Amniotic epithelial cell (primary cell): ENCODE measurements around a stretch of chr6.

GRCh38 chr6:110542210-110542754, 65.9 kb upstream of the SLC22A16 start:
- RRBS = no CpG with 5 or more reads among the region's 7 CpGs

DNA sequence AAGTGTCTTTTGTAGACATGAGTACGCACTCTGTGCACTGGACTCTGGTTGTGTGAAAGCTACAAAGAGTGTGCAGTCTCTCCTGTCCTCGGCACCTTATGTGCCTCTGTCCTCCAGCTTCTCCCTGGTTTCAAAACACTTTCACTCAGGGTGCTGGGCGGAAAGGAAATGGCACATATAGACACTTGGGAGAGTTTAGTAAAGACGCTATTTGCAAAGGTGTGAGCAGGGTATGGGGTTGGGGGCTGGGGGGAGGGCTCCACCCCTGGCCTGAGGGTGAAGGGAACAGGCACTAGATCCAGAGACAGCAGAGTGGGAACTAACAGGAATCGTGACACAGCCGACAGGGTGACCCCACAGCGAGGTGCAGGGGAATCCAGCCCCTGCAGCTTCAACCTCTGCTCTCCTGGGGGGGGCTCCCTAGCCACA, 66.4 kb upstream of the SLC22A16 start:
- RRBS = no CpG with 5 or more reads among the region's 7 CpGs

GRCh38 chr6:110549301-110549851, 73.0 kb upstream of the SLC22A16 start:
- RRBS = no CpG with 5 or more reads among the region's 7 CpGs

- RRBS = no CpG with 5 or more reads among the region's 4 CpGs
Measured at GRCh38 chr6:110564736-110565233, 88.4 kb upstream of the SLC22A16 start.

GRCh38 chr6:110567904-110568649, 91.7 kb upstream of the SLC22A16 start:
- RRBS = no CpG with 5 or more reads among the region's 7 CpGs

GRCh38 chr6:110762282-110762962, 52.8 kb downstream of the CDK19 start:
- RRBS = no CpG with 5 or more reads among the region's 4 CpGs

DNA sequence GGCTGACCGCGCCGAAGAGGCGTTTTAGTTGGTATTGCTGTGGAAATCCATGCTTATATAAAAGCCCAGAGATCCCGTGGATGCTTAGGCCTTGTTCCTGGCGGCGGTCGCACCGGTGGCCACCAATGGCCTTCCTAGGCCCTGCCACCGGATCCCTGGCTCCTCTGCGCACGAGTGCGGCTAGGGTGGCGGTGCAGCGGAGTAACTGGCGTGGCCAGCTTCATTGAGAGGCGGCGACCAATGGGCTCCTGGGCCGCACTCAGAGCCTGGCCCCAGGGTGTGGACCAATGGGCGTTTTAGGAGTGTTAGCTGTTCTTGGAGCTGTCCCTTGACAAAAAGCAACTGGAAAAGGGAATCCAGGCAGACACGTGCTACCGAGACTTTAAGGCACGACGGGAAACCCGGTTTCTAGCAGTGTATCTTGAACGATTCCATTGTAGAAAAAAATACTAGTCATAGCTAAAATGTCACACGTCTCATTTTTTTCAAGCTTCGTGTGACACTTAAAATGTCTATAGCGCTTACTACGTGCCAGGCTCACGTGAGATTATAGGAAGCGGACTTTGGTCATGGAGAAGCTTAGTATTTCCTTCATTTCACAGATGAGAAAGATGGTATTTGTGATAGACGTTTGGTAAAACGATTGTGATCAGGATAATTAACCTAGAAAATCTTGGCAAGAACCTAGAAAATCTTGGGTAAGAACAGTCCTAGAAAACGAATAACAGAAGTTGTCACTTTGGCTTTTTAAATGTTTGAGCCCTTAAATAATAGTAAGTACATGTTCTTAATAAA, 1.8 kb downstream of the AMD1 start:
- RRBS = no CpG with 5 or more reads among the region's 35 CpGs

GRCh38 chr6:110896610-110897720, 22.4 kb downstream of the AMD1 start:
- RRBS = no CpG with 5 or more reads among the region's 15 CpGs

GRCh38 chr6:111255621-111256165, 3.4 kb upstream of the MFSD4B start:
- RRBS = no CpG with 5 or more reads among the region's 8 CpGs

DNA sequence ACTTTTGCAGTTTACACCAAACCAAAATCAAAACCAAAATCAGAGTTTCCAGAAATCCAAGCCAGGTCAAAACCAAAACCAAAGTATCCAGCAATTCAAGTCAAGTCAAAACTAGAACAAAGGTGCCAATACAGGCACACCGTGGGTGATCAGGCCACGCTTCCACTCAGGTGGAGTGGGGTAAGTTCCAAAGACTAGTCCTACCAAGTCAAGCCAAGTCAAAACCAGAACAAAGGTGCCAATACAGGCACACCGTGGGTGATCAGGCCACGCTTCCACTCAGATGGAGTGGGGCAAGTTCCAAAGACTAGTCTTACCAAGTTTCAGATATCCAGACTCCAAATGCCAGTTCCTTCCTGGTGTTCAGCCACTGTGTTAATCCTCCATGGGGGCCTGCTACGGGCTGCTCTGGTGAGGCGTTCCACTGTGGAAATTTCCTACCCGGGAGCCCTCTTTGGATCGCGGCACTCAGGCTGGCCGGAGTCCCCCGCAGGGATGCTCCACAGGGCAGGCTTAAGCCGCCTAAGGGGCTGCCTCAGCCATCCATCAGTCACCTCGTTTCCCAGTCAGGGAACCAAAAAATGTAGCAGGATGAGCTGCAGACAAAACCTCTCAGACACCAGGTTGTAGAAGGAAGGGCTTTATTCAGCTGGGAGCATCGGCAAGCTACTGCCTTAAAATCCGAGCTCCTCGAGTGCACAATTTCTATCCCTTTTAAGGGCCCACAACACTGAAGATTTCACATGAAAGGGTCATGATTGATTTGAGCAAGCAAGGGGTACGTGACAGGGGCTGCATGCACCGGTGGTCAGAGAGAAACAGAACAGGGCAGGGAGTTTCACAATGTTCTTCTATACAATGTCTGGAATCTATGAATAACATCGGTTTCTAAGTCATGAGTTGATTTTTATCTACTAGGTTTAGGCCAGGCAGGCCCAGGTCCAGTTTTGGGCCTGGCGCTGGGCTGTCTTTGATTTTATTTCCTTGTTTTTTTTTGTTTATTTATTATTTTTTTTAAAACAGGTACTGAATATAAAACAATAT, 30.7 kb downstream of the MFSD4B start:
- RRBS = no CpG with 5 or more reads among the region's 20 CpGs

DNA sequence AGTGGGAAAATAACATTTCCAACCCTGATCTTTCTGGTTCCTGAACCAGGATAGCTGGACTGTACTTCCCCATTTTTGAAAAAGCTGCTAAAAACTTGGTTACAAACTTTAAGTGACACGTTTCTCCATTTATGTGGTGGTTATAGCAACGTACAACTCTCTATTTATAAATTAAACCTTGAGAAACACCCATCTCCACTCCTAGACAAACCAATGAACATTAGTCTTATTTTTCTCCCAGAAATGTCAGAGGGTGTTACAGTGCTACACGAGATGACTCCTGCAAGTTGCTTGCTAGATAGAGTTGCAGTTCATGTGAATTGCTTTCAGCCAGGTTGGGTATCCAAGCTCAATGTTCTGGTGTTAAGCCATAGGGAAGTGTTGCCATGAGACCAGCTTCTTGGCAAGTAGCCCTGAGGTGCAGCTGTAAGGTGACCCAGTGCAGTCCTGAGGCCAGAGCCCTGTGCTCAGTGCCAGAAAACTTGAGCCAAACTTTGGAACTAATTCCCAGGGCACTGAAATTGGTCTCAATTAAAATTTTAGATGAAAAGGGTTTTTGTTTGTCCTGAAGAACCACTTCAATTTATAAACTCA, 51.3 kb upstream of the REV3L start:
- RRBS = no CpG with 5 or more reads among the region's 3 CpGs

DNA sequence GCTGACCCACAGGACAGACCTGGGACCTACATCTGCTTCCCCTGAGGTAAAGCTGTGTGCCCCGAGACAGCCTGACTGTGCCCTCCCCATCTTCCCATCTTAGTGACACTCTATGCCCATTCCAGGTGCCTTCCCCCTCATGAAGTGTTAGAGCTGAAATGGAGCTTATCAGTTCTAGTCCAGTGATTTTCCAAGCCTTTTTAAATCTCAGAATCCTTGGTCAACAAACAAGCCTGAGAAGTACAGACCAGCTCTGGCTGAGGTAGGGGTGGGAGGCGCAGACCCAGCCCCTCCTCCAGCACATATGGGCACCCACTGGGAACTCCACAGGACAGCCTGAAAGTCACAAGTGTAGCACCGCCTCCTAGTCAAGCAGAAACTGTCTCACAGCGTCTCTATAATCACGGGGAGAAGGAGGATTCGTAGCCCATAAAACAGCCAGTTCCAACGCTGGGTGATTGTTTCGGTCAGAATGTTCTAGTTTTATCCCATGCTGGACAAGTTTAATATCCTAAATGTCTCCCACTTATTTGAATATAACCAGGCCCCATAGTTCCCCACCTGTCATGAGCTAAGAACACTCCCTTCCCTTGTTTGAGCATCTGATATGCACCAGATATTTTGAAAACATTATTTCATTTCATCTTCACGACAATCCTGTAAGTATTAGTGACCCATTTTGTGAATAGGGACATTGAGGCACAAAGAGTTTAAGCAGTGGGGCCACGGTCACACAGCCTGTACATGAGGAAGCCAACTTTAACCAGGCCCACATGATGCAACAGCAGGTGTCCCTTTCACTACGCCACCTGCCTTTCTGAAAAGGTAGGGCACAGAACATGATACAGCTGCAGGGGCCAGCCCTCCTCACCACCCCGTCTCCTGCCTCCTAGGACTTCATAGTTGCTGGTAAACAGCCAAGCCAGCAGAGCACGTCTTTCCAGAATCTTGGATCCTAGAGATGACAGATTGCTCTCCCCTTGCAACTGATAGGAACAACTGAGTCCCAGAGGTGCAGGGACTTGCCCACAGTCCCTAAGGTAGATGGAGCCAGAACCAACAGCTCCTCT, 40.1 kb downstream of the TRAF3IP2 start:
- RRBS = no CpG with 5 or more reads among the region's 13 CpGs

DNA sequence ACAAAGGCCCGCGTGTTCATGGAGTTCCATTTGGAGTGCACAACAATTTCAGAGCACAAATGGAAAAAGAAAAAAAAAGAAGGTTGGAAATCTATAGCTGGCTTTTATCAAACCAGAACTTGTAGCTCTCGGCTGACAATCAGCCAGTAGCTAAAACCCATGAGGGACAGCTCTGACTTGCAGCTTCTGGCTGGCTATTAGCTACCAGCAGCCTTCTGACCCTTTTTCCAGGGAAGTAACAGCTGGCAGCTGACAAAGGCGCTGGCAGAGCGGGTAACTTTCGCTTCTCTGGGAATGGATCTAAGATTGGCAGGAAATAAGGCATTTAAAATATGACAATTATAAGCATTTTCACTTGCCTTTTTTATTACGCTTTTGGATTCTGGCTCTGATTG, 20.4 kb upstream of the TRAF3IP2 start:
- RRBS = no CpG with 5 or more reads among the region's 7 CpGs

DNA sequence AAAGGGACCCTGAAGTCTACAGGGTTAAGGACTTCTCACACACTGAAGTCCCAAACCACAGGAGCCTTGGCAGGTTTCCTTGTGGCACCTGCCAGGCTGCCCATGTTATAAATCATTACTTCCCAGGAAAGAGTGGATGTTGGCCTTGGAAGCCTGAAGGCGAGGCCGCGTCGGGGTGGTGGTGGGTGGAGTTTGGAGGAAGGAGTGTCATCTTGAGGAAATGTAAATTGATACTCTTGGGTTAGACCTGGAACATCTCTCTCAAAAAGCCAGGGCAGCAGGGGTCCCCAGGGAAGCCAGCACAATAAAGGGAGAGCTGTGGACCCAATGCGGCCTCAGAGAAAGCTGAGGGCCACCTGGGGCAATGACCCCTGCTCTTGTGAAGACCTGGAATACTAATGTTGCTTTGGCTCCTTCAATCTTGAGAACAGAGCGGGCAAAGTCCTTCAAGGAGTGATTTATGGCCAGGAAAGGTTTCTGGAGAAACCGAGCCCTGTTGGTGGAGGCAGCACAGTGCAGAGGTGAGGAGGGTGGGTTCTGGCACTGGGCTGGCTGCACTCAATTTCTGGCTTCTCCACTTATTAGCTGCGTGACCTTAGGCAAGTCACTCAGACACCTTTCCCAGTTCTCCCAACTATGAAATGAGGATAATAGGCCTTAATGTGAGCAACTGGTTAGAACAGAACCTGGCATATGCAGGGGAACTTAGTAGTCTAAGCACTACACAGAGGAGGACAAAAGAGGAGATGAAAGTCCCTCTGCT, 26.4 kb upstream of the TRAF3IP2 start:
- RRBS = no CpG with 5 or more reads among the region's 8 CpGs

- RRBS = no CpG with 5 or more reads among the region's 7 CpGs
Measured at GRCh38 chr6:111666607-111667242, 61.0 kb upstream of the TRAF3IP2 start.

DNA sequence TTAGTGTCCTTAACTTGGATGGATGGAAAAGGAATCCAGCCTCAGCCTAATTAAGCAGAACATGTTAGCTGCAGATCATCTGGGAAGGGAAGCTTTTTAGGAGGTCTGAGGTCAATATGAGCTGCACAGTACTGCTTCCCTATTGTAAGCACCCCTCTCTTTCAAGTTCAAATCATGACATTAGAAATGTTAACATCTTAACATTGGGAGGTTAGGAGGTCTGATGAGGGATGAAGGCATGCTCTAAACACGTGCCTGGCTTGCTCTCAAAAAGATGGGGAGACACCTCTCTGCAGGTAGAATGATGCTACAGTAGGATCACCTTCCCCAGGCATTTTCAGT, 102.6 kb upstream of the TRAF3IP2 start:
- RRBS = no CpG with 5 or more reads among the region's 1 CpG

- RRBS = no CpG with 5 or more reads among the region's 7 CpGs
Measured at GRCh38 chr6:111713021-111713947, 107.6 kb upstream of the TRAF3IP2 start.

- RRBS = no CpG with 5 or more reads among the region's 4 CpGs
Measured at GRCh38 chr6:111734657-111735040, 129.0 kb upstream of the TRAF3IP2 start.

- RRBS = no CpG with 5 or more reads among the region's 8 CpGs
Measured at GRCh38 chr6:111758364-111758955, 114.8 kb downstream of the FYN start.